Measurements from ENCODE around the gene SMIM7.

DNA sequence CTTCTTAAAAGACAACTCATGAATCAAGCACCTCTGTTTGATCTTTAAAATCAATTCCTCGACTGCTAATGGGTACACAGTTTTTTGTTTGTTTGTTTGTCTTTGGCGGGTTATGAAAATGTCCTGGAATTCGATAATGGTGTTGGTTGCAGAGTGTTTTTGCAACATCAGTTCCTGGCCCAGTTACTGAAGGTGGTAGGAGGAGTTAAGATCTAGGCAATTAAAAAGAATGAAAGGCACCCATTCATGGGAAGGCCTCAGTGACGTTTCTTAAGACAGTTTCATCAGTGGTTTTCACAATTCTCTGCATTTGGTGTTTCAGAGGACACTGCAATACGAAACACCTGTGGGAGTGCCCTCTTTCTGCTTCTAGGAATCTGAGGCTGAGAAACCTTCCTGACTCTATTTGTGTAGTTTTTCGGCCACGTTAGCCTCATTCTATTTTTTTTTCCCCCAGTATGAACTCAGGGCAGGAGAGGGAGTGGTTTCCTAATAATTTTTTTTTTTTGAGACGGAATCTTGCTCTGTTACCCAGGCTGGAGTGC is 3.0 kb downstream of the TPM4 start:
- PRO-cap: bidirectional peak, plus-strand start at position 309 of the sequence, minus-strand start at position 185 of the sequence; unidirectional peak, minus-strand start at position 379 of the sequence

DNA sequence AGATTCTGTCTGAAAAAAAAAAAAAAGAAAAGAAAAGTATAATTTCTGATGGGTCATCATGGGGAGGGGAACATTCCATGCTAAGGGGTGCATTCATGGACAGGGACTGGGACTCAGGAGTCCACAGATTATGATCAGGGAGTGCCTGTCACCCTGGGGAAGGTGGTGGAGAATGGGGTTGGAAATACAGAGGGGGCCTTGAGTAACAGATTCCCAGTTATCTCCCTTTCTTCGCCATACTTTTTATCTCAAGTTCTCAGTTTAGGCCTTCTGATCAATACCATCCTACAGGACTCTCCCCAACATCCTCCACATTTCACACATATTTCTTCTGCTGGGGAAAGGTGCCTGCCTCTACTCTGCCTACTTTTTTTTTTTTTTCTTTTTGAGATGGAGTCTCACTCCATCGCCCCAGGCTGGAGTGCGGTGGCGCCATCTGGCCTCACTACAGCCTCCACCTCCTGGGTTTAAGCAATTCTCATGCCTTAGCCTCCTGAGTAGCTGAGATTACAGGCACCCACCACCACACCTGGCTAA is 15.9 kb downstream of the TPM4 start:
- PRO-cap: no peak

GRCh38 chr19:16117797-16118031 is 6.0 kb downstream of the RAB8A start:
- PRO-cap: no peak

DNA sequence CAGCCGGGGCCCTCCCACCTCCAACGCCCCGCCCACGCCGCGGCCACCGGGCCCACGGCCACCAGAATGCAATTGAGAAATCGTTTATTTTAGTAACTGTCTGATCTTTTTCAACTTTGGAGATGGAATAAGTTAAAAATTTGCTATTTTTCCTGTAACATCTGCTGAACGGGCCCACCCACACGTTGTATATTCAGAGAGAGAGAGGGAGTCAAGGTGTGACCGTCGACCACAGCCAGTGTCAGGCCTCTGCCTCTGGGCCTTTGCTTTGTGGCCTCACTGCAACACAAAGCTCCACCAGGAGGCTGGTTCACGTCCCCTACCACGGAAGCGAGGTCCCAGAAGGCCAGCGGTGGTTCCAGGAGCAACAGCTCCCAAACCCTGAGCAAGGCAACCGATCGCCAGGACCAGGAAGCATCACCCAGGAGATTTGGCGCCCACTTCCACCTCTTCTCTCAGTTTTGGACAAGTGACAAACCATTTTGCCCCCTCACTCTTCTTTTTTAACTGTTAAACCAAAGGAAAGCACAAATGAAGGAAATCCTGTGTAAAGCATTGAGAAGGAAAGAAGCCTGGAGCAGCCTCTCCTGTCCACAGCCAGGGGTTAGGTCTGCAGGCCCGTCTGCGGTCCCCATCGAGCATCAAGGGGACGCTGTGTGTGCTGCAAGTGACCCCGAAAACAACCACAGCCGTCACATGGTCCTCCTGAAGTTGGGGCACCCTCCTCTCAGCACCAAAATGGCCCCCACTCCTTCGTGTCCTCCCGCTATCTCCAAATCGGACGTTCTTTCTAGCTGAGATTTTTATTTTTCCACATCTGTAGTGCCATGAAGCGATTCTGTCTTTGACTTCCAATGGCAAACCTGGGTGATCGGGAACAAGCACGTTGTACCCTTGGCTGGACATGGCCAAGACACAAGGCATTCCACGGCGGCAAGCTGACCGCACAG is 10.8 kb upstream of the HSH2D start:
- PRO-cap: no peak

DNA sequence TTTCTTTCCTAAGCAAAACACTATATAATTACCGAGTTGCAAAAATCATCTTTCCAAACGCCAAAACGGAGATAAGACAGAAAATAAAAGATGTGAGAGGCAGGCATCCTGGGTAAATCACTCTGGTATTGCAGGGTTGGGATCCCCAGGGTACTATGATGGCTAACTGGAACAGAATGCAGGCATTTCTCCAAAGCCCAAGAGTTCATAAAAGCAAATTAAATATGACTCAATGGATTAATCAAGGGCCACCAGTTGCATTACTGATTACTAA is 694 bp upstream of the AP1M1 start:
- PRO-cap: no peak

DNA sequence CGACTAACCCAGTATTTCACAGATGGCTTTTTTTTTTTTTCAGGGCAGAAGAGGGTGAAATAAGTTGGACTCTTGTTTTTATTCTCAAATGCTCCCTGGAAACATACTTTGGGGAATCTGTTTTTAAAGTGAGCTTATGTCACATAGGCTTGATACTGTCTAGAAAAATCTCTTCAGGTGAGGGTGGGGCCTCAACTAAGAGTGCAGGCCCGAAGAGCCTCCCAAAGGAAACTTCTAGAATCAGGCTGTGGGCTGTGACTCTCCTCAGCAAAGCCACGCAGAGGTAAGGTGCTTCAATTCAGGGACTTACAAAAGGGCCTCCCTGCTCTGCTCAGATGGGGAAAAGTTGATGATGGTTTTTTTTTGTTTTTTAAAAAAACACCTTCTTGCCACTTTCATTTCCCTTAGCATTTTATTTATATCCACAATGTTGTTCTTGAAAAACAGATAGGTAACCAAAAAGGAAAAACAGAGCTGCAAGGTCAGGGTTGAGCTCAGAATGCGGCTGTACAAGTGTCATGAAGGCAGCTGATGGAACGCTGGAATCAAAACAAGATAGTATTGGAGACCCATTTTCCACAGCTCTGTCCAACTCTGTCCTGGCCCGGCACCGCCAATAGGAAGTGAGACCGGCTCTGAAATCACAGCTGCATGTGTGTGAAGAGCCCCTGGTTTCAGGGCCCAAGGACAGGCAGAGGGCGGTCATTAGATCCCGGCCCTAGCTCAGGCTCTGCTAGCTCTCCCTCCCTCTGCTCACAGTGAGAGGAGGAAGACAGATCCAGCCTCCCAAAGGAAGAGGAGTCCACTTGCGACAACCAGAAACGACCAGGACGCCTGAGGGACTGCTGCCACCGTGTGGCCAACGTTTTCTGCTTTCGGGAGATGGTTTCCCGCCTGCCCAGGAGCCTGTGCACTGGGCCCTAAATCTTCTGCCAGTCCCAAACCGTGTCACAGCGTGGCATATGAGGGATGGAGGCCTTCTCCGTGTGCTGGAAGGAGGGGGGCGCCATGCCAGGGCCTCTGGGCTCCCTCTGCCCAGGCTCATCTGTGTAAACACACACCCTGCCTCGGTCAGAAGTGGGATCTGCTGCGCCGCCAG is 58.3 kb downstream of the KLF2 start:
- PRO-cap: unidirectional peak, plus-strand start at position 296 of the sequence; unidirectional peak, minus-strand start at position 757 of the sequence

DNA sequence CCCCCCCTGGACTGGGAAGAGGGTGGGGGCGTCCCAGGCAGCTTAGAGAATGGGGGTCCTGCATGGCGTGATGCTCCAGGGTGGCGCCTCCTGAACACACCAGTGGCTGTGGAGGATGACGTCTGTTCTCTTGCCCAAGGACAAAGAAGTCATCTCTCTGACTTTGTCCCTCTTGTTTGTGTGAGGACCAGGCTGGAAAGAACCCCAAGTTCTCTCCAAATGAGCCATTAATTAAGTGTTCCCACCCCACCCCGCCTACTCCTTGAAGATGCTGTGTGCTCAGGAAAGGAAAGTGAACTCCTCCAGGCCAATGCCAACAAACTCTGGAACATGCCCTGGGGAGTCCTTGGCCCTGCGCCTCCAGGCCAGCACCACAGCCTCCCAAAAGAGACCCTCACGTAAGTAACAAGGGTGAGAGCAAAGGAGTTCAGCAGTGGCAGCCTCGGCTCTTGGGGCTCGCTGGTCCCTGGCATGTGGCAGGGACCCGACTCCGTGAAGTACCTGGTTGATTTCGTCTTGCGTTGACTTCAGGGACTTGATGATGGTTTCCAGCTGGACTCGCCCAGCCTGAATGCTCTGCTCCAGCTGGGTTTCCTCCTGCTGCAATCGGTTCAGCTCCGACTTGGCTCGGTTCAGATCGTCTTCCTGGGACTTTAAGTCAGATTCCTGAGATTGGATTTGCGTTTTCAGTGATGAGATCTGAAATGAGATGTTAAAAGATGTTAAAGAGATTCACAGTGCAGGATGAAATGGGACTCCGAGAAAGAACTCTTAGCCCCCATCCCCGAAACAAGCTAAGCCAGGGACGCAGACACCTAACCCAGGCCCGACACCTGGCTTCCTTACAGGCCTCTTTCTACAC is 68.3 kb downstream of the EPS15L1 start:
- PRO-cap: no peak

DNA sequence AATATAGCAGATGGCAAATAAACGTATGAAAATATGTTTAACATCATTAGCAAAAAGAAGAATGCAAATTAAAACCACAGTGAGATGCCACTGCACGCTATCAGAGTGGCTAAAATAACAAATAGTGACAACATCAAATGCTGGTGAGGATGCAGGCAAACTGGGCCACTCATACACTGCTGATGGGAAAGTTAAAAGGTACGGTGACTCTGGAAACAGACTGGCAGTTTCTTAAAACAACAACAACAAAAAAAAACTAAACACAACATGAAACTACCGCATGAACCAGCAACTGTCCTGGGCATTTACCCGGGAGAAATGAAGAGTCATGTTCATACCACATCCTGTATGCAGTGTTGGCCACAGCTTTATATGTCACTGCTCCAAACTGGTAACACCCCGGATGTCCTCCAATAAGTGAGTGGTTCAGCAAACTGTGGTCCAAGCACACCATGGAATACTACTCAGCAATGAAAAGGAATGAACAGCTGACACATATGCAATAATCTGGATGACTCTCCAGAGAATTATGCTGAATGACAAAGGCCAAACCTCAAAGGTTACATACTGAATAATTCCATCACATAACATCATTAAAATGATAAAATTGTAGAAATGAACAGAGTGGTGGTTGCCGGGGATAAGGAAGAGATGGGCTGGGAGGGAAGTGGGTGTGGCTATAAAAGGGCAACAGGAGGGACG is 22.3 kb downstream of the EPS15L1 start:
- PRO-cap: no peak

DNA sequence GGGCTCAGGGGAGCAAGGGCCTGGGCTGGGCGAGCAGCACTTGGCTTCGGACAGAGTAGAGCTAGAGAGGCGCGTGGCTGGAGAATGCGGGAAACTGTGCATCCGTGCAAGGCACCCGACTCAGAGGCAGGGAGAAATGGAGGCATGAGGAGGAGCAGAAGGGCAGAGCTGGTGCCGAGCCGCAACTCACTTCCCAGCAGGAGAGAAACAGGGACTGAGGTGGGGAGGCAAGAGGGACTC is 10.8 kb downstream of the CHERP start:
- PRO-cap: no peak

DNA sequence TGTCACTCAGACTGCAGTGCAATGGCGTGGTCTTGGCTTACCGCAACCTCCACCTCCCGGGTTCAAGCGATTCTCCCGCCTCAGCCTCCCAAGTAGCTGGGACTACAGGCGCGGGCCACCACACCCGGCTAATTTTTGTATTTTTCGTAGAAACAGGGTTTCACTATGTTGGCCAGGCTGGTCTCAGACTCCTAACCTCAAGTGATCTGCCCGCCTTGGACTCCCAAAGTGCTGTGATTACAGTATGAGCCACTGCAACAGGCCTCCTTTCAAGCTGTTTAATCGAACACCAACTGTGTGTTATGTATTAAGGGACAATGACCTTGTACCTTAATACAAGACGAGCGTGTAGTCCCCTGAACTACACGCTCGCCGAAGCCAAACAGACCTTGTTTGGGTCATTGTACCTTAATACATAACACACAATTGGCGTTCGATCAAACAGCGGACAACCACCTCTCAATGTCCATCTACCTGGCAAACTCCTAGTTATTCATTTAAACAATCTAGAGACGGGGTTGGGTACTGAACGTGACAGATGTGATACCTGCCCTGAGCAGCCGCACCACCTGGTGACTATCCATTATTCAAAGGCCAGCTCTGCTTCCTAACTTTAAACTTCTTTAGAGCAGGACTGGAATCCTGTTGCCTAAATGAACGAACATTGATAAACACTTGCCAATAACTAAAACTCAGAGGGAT is 1.4 kb downstream of the CHERP start:
- PRO-cap: no peak

DNA sequence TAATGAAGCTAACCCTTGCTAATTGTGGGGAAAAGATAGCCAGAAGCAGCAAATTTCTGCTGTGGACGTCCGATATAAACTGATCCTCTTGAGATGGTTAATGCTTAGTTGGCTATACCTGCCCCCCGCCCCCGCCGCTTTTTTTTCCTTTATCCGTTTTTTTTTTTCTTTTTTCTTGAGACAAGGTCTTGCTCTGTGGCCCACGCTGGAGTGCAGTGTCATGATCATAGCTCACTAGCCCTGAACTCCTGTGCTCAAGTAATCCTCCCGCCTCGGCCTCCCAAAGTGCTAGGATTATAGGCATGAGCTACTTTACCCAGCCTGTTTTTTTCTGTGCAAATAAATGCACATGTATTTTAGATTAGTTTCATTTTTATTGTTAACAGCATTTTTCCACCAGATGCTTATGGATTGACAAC is 882 bp upstream of the CHERP start:
- PRO-cap: unidirectional peak, minus-strand start at position 143 of the sequence

- PRO-cap: no peak
These were observed 1.6 kb upstream of the SLC35E1 start for GRCh38 chr19:16573729-16574286.

DNA sequence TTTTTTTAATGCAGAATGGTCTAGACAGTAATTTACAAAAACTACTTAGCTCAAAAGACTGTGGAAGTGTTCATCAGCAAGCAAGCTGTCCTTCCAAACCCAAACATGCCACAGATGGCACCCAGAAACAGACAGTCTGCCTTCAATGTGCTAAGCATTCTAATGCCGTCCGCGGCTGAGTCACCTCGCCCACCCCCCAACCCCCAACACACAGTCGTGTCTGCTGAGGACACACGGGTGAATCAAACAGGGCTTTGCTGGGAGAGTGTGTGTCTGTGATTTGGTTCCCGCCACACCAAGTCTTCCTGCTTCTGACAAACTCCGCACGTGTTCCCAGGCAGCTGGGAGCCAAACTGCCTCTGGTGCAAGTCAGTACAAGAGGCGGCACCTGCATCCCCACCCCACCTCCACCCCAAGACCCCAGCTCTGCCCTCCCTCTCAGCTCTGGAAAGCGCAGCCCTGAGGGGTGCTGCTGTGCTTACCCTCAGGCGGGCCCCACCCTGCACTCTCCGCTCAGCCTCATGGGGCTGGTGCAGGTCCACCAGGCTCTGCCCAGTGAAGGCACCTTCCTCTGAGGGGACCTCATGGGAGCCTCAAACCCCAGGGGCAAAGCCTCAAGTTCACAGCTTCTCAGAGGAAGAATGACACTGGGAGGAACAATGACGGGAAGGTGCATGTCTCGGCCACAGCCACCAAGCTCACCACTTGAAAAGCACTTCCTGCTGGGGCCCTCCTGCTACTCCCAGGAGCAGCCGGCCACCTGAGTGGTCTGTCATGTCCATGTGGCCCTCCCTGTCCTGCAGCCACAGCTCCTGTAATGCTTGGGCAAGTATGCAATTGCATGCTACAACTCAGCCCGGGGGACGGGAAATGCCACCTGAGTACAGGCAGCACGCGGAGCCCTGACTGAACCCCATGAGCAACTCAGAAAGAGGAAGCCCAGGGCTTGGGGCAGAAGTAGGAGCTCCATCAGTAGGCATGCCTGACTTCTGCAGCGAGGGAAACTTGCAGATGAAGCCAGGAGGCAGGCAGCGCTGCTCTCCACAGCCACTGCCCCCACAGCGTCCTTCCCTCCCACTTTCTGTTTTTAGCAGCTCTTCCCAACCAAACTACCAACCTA is 15.1 kb upstream of the SLC35E1 start:
- PRO-cap: no peak

GRCh38 chr19:16659372-16660205 is at the start of gene SMIM7:
TSS of gene SMIM7 (minus strand) at chr19:16660144.
- PRO-cap: unidirectional peak, plus-strand start at chr19:16659914; bidirectional peak, plus-strand start at chr19:16660378, minus-strand start at chr19:16660132

- PRO-cap: no peak
These were observed 2.5 kb upstream of the F2RL3 start for GRCh38 chr19:16886109-16886926.

DNA sequence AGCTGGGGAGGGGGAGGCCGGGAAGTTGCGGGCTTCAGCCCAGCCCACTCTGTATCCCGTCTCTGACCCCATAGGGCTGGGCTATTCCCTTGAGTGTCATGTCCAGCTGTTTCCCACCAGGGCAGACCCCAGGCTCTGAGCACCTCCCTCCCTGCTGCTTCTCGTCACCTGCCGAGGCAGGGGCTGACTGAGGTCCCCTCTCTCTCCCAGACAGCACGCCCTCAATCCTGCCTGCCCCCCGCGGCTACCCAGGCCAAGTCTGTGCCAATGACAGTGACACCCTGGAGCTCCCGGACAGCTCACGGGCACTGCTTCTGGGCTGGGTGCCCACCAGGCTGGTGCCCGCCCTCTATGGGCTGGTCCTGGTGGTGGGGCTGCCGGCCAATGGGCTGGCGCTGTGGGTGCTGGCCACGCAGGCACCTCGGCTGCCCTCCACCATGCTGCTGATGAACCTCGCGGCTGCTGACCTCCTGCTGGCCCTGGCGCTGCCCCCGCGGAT is 613 bp downstream of the F2RL3 start:
- PRO-cap: no peak

DNA sequence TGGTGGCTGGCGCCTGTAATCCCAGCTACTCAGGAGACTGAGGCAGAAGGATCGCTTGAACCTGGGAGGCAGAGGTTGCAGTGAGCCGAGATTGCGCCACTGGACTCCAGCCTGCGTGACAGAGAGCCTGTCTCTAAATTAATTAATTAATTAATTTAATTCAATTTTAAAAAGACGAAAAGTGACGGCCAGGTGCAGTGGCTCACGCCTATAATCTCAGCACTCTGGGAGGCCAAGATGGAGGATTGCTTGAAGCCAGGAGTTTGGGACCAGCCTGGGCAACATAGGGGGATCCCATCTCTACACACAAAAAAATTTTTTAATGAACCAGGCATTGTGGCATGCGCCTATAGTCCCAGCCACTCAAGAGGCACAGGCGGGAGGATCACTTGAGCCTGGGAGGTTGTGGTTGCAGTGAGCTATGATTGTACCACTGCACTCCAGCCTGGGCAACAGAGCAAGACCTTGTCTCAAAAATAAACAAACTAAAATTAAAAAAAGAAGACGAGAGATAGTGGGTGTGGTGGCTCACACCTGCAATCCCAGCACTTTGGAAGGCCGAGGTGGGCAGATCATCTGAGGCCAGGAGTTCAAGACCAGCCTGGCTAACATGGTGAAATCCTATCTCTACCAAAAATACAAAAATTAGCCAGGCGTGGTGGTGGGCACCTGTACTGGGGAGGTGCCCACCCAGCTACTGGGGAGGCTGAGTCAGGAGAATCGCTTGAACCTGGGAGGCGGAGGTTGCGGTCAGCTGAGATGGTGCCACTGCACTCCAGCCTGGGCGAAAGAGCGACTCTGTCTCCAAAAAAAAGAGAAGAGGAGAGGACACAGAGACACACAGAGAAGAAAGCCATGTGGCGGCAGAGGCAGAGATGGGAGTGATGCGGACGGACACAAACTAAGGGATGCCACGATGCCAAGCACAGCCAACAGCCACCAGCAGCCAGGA is 2.4 kb downstream of the F2RL3 start:
- PRO-cap: no peak

GRCh38 chr19:17094853-17095802 is 19.6 kb downstream of the MYO9B start:
- PRO-cap: bidirectional peak, plus-strand start at chr19:17095462, minus-strand start at chr19:17095282

DNA sequence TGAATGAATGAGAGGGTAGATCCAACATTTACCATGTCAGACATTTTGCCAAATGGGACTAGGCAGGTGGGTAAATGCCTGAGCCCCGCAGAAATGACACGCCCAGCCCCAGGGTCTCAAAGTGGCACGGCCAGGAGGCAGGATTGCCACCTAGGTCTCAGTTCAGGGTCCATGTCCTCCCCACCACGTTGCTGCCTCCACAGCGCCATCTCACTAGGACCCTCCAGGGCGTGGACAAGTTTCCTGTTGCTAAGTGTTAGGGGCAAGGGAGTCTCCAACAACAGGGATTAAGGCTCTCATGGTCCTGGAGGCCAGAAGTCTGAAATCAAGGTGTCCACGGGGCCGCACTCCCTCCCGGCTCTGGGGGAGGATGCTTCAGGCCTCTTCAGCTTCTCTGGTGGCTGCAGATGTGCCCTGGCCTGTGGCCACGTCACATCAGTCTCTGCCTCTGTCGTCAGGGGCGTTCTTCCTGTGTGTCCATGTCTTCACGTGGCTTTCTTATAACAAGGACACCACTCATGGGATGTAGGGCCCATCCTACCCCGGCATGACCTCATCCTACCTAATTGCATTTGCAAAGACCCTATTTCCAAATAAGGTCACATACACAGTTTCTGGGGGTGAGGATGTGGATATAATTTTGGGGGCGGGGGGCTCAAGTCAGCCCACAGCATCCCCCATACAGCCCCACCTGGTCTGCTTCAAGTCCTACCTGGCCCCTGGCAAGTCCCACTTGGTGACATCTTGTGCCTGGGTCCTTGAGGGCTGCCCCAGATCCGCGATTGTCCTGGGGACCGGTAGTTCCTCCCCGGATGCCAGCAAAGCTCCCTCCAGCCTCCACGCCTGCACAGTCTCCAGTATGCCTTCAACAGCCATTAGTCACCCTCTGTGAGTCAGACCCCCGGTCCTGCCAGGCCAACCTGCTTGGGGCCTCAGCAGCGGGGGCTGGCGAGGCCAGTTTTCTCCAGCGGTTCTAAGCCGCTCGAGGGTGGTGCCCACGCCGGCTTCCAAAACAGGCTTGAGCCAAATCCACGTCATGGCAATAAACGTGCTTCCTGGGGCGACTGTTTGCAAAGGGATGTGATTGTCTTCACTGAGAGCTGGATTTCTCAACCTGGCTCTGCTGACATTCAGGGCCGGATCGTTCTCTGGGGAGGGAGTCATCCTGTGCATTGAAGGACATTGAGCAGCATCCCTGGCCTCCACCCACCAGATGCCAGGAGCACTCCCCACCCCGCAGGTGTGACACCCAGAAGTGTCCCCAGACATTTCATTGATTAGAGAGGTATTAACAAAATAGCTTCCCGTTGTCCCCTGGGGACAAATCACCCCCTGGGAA is 32.2 kb downstream of the MYO9B start:
- PRO-cap: no peak

- PRO-cap: no peak
These were observed 39.0 kb downstream of the MYO9B start for GRCh38 chr19:17114213-17115253.